AG04450 (cell line): ENCODE data around the gene TRIM49C.

- CAGE, long polyA plus RNA, result no peak
- RRBS, result no CpG with 5 or more reads among the region's 6 CpGs
These were observed 5.6 kb downstream of the FZD4 start for GRCh38 chr11:86949238-86950267.

DNA sequence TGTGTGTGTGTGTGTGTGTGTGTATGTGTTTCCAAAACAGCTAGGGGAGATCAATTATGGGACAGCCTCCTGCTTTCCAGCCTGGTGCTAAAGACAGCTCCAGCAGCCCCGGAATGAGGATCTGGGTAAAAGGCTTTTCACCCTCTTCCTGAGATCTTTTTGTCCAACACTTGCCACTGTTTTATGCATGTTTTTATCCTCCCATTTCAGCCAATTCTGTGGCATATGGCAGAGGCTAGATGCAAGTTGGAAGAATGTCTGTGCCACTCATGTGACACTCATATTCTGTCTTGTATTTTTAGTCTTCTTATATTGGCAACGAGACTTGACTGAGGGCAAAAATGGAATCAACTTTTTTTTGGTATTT is 1.5 kb upstream of the FZD4 start:
- CAGE, long polyA plus RNA, result no peak
- RRBS, result no CpG with 5 or more reads among the region's 2 CpGs

GRCh38 chr11:88338306-88338736 is 785 bp upstream of the CTSC start:
- CAGE, long polyA plus RNA, result no peak
- RRBS, result no CpG with 5 or more reads among the region's 8 CpGs

DNA sequence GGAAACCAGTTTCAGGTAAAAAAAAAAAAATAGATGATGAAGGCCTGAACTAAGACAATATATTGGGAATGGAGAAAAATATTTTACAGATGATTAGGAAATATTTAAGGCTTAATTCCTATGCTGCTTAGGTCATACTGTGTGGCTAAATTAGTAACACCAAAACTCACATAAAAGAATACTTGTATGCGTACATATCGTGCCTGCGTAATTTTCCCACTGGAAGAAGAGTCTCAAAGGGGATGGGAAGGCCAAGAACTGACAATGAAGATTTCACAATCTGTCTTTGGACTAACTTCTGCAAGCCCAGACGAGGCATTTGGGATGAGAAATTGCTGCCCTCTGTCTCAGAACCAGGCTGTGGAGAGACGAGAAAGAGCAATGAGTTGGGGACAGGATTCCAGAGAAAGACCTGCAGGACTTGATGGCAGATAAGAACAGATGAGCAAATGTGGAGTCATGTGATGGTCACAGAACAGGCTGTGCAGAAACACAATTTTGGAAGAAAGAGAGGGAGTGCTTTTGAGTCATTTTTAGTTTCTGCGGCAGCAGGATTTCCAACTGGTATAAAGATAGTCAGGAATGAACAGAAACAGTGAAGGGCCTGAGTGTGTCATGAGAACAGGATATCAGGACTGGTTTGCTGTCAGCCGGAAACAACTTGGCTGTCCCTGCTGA is 82.6 kb upstream of the CTSC start:
- CAGE, long polyA plus RNA, result no peak
- RRBS, result no CpG with 5 or more reads among the region's 7 CpGs

GRCh38 chr11:90030691-90031381 is at the start of gene TRIM49C:
TRIM49C (plus strand) TSS chr11:90031106.
- CAGE, long polyA plus RNA, result no peak
- RRBS, result no CpG with 5 or more reads among the region's 2 CpGs

DNA sequence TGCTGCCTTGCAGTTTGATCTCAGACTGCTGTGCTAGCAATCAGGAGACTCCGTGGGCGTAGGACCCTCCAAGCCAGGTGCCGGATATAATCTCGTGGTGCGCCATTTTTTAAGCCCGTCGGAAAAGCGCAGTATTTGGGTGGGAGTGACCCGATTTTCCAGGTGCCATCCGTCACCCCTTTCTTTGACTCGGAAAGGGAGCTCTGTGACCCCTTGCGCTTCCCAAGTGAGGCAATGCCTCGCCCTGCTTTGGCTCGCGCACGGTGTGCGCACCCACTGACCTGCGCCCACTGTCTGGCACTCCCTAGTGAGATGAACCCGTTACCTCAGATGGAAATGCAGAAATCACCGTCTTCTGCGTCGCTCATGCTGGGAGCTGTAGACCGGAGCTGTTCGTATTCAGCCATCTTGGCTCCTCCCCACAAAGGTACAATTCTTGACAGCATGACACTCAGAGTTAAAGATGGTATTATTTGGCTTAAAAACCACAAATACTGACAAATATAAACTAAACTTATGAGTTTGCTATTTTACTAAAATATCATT is 9.6 kb downstream of the UBTFL1 start:
- CAGE, long polyA plus RNA, result no peak
- RRBS, result no CpG with 5 or more reads among the region's 24 CpGs

DNA sequence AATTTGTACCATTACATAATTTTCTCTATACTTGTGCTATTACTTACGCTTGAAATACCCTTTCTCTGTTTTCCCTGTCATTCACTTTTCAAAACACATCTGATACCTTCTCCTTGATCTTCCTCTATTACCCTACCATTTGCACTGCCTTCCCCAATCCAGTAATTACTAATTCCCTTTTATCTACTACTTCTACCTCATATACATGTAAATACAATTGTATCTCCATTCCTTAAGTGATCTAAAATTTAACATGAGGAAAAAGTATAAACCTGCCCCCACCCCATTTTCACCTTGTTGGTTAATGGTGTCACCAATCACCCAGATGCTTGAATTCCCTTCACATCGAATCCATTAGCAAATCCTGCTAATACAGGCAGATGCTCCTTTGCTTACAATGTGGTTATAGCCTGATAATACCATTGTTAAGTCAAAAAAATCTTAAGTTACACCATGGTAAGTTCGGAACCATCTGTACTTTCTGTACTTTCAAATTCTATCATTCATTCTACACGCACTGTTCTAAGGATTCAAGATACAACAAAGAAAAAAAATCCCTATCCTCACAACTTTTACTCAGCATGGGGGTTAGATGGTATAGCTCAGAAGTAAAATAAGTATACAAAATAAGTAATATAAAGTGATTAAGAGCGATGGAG is 13.8 kb downstream of the CHORDC1 start:
- CAGE, long polyA plus RNA, result no peak
- RRBS, result no CpG with 5 or more reads among the region's 5 CpGs

DNA sequence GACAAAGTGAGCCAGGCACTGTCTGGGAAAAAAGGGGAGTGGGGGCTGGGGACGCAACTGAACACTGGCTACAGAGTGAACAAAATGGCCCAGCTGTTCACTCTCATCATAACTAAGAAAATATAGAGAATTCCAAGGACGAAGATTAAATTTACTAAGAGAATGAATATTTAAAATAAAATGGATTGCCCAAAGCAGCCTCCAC is 434.1 kb upstream of the FAT3 start:
- CAGE, long polyA plus RNA, result no peak
- RRBS, result no CpG with 5 or more reads among the region's 2 CpGs

GRCh38 chr11:92085217-92085624 is 139.4 kb upstream of the FAT3 start:
- CAGE, long polyA plus RNA, result no peak
- RRBS, result no CpG with 5 or more reads among the region's 1 CpG

GRCh38 chr11:93197110-93197718 is 577 bp downstream of the SLC36A4 start:
- CAGE, long polyA plus RNA, result no peak
- RRBS, result no CpG with 5 or more reads among the region's 32 CpGs

DNA sequence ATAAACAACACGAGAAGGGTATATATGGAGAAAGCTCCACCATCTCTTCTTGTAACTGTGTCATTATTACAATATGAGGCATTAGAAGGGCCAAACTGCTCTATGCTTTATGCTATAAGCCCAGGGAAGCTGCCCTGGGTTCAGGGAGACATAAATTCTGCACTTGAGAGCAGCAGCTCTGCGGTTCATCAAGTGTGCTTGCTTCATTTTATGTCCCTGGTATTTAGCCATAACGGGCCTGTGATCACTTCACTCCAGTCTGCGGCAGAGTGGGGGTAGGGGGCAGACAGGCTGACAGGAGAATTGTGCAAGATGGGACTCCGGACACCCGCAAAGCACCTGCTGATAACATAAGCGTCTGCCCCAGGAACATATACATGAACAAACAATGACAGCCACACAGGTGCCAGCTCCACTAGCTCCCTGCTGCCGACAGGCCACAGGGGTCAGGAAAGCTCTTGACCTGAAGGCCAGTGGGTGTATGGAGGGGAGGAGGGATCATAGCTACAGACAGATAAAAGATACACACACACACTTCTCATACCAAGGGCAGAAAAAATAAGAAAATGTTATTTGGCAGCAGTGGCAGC is 56.1 kb downstream of the SMCO4 start:
- CAGE, long polyA plus RNA, result no peak
- RRBS, result no CpG with 5 or more reads among the region's 8 CpGs

GRCh38 chr11:93526439-93527235 is 16.6 kb downstream of the SMCO4 start:
- CAGE, long polyA plus RNA, result no peak
- RRBS, result no CpG with 5 or more reads among the region's 8 CpGs

- CAGE, long polyA plus RNA, result start-site peak on the plus strand at chr11:93667616-93667711, 16 and 26 reads in 2 replicates
- RRBS, result no CpG with 5 or more reads among the region's 4 CpGs
These were observed 6.0 kb downstream of the CEP295 start for GRCh38 chr11:93667482-93667934.

- CAGE, long polyA plus RNA, result no peak
- RRBS, result no CpG with 5 or more reads among the region's 5 CpGs
These were observed 25.3 kb downstream of the TAF1D start for GRCh38 chr11:93715987-93716485.

DNA sequence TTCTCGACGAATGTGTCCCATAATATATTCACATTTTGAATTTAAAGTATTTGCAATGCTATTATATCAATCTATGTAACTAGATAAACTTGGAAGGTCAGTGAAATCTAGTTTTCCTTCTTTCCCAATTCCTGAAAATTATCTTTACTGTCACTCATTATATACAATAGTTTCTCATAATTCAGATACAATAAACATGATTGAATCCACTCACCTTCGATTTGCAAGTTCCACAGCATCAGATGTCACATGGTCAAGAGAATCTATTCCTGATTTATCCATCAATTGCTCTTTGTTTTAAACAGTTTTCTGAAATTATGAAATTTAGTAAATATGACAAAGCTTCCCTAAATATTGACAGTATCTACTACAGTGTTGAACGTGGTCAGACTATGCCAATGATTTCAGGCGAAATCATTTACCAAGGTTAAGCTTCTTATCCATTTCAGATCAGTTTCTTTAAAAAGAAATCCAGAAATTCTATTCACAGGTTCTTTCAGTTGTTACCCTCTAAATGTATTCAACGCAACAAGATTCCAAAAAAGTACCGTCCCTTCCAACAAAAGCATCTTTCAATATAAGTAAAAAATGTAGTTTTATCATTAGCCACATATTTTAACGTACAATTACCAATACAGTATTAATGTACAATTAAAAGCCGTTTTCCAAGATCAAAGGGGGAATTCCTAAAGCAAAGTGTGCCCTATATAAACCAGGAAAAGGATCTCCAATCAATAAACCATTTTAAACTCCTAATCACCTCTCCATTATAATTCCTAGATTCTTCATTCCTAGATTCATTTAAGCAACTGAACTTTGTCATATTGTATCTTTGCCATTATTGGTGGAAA is 2.0 kb downstream of the TAF1D start:
- CAGE, long polyA plus RNA, result no peak
- RRBS, result no CpG with 5 or more reads among the region's 9 CpGs

- CAGE, long polyA plus RNA, result no peak
- RRBS, result no CpG with 5 or more reads among the region's 21 CpGs
These were observed 3.6 kb downstream of the C11orf54 start for GRCh38 chr11:93744661-93745868.

DNA sequence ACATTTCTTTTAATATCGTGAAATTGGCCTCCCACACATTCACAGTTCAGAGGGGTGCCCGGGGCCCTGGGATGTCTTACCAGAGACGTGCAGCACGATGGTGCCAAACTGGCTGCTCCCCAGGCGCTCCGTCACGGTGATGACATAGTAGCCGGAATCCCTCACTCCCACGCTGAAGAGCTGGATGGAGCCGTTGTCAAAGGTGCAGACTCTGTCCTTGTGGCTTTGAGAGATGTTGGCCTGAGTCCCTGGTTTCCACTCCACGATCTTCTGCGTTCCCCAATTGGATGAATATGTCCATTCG is 29.5 kb downstream of the VSTM5 start:
- CAGE, long polyA plus RNA, result no peak
- RRBS, result 90% methylated on average over 6 of the region's 13 CpGs

- CAGE, long polyA plus RNA, result no peak
- RRBS, result no CpG with 5 or more reads among the region's 3 CpGs
These were observed 4.2 kb downstream of the PANX1 start for GRCh38 chr11:94132829-94133295.

DNA sequence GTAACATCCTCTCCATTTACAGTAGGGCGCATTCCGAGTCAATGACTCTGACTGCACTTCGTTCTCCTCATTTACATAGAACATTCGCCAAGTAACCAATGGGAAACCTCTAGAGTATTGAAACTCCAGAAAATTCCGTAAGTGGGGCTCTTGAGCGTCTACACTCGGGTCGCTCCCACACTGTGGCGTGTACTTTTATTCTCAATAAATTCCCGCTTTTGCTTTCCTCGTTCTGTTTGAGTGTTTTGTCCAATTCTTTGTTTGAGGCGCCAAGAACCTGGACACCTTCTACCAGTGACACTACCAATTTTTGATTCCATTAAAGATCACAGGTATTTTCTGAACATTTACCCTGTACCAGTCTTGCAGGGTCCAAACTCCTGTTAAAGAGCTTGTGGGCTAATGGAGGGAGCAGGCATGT is 90.1 kb downstream of the PIWIL4 start:
- CAGE, long polyA plus RNA, result no peak
- RRBS, result no CpG with 5 or more reads among the region's 12 CpGs

DNA sequence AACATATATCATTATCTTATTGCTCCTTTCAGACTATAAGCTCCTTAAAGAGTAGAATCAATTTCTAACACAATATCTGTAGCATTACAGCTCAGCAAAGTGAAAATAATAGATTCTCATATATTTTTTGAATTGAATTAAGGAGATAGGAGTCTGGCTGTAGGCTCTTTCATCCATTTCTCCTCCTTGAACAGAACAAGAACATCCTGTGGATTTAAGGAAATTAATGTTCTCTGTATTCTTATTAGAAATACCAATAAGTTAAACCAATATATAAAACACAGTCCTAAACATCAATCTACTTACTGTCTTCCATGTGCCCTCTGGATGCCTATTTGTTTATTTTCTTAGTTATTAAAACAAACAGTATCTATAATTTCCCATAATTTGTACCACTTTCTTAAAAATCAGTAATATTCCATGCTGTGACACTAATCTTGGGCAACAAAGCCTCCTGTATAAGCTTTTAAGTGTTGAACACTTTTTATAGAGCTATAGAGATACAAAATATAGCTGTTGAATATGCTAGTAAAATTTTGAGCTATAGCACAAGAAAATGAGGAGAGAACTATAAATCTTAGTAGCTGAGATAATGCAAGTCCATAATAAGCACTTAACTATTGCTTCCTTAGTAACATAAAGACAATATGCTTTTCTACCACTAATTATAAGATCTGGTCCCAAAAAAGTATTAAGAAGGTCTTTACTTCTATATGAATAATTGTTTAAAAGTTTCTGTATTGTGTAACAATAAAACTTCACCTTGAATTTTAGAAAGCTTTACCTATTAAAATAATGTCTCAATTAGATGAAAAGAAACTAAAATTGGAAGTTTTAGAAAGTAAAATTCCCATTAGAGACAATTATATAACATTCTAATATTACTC is 28.6 kb downstream of the SESN3 start:
- CAGE, long polyA plus RNA, result no peak